ENCODE measurements around a stretch of chr13.

DNA sequence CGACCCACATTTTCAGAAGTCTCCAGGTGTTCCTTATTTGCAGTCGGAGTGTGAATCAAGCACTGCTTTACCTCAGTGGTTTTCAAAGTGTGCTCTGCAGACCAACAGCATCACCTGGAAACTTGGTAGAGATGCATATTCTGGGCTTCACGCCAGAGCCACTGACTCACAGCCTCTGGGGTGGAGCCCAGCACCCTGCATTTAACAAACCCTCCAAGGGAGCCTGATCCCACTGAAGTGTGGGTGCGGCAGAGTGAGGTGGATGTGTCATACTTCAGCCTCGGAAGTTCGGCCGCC lies 33.2 kb upstream of the MICU2 start:
- PRO-cap, 2 experiments, result no peak in any of the 2 experiments

DNA sequence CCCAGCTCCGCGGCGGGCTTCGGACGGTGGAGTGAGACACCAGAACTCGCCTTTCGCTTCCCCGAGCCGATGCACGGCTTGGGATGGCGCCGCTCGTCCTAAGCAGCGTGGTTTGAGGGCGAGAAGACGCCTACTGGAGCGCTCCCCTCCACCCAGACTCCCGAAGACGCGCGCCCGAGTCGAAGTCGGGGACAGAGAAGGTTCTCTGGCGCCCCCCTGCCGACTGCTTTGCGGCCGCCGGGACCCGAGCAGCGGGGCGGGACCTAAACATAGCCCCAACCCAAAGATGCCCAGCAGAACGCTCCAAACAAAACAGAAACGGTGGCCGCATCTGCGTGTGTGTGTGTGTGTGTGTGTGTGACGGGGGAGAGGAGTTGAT lies 671 bp upstream of the FGF9 start:
- PRO-cap, 2 experiments, result peak in 2 of 2 experiments; most common minus-strand start position 159 of the sequence (in 2)

GRCh38 chr13:21674585-21675084 lies 3.8 kb downstream of the FGF9 start:
- PRO-cap, 2 experiments, result no peak in any of the 2 experiments

GRCh38 chr13:22114597-22115555 lies 444.0 kb downstream of the FGF9 start:
- PRO-cap, 2 experiments, result no peak in any of the 2 experiments

DNA sequence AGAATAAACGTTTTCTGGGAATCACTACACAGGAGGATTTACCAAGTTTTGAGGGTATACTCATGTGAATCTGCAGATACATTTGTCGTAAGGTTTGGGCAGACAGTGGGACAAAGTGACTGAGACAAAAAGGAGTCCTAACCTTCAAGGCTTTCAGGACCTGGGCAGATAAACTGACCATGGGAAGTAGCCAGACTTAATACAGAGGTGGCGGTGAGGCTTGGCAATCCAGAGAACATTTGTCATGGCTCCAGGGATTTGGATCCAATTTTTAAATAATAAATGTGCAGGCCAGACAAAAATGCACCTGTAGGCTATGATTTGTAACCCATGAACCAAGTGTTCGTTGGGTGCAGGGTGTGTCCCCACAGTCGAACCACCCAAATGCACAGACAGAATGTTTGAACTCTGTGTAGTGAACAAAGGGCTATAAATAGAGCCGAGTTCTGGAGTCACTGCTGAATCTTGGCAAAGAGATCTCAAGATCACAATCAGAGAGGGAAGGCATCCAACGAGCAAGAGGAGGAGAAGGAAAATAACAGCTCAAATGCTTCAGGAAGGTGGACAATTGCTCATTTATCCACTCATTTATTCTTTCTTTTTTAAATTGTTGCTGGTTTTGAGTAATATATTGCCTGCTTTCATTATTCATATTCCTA lies 547.8 kb downstream of the FGF9 start:
- PRO-cap, 2 experiments, result no peak in any of the 2 experiments

- PRO-cap, 2 experiments, result no peak in any of the 2 experiments
Measured at GRCh38 chr13:22926977-22927480, 253.8 kb upstream of the SGCG start.

GRCh38 chr13:23626589-23627175 lies 56.5 kb downstream of the TNFRSF19 start:
- PRO-cap, 2 experiments, result no peak in any of the 2 experiments

GRCh38 chr13:23701430-23702197 lies 131.4 kb downstream of the TNFRSF19 start:
- PRO-cap, 2 experiments, result no peak in any of the 2 experiments

- PRO-cap, 2 experiments, result no peak in any of the 2 experiments
Measured at GRCh38 chr13:23778710-23779339, 110.4 kb downstream of the MIPEP start.

DNA sequence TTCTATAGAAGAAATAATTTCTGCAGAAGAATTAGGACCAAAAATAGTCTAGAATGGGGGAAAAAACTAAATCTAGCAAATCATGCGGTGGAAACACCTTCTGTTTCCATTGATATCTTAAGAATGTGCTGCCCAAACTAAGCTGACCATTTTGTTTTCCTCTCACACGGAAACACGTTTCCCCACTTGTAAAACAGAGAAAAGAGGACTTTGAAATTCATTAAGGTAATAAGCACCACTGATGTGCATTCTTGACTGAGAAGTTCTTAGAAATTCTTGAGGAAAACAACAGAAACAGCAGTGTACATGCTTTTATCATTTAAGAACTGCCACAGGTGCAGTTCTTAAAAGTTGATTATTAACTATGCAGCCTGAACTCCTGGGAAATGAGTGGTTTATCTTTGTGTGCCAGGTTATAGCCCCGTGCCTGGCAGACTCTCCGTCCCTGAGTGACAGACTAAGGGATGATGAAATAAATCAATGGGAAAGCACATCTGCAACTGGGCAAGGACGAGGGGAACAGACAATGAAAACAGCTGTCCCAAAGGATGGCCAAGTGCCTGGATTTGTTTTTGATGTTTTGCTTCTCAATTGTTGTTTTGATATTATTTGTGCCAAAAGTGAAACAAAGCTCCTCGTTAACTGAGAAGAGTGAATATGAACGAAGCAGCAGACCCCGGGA lies 84.5 kb upstream of the SPATA13 start:
- PRO-cap, 2 experiments, result peak in 1 of 2 experiments; most common plus-strand start position 470 of the sequence (in 1)

- PRO-cap, 2 experiments, result no peak in any of the 2 experiments
Measured at GRCh38 chr13:24119968-24120300, 40.6 kb upstream of the SPATA13 start.

- PRO-cap, 2 experiments, result no peak in any of the 2 experiments
Measured at GRCh38 chr13:24192443-24193166, 32.1 kb downstream of the SPATA13 start.

GRCh38 chr13:24264966-24265545 lies 44.3 kb upstream of the C1QTNF9 start:
- PRO-cap, 2 experiments, result no peak in any of the 2 experiments

- PRO-cap, 2 experiments, result no peak in any of the 2 experiments
Measured at GRCh38 chr13:24274247-24275109, 34.9 kb upstream of the C1QTNF9 start.

GRCh38 chr13:24276005-24276657 lies 33.2 kb upstream of the C1QTNF9 start:
- PRO-cap, 2 experiments, result no peak in any of the 2 experiments

GRCh38 chr13:24580516-24580880 lies 67.9 kb upstream of the PARP4 start:
- PRO-cap, 2 experiments, result no peak in any of the 2 experiments

DNA sequence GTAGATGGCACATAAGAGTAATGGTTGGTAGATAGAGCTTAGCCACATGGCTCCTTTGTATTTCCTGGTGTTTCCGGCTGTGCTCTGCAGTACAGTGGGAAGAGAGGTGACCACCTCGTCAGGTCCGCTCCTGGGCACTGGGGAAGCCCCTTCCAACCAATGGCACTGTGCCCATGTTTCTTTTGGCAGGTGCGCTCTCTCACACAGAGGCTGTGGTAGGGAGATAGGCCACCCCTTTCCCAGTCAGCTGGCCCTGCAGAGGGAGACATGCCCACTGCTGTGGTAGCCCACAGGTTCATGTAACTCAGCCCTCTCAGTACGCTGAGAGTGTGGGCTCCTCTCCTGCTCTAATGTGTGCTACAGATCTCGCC lies 74.2 kb upstream of the ATP12A start:
- PRO-cap, 2 experiments, result no peak in any of the 2 experiments

DNA sequence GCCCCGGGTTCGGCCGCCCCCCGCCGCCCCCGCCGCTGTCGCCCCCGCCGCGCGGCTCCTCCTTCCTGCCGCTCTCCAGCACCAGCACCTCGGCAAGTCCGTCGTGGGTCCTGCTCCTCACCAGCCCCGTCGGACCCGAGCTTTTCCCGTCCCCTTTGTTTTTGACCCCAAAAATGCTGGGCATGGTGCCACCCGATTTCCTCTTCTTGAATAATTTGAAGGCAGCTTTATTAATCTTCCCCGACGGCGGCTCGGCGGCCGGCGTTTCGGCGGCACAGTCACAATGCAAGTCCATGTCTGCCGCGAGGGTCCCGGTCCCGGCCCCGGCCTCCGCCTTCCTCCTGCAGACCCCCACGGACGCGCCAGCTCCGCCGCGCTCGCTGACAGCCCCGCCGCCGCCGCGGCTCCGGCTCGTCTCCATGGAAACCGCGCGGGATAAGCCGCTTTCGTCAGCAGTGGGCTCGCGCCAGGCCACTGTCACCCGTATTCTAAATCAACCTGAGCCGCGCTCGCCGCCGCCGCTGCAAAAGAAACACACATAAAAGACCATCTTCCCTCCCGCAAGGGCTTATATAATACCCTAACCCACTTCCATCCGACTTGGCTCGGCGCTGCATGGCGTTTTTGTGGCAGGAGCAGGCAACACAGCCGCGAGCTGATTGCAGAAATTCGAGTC lies 751 bp downstream of the AMER2 start:
- PRO-cap, 2 experiments, result no peak in any of the 2 experiments

DNA sequence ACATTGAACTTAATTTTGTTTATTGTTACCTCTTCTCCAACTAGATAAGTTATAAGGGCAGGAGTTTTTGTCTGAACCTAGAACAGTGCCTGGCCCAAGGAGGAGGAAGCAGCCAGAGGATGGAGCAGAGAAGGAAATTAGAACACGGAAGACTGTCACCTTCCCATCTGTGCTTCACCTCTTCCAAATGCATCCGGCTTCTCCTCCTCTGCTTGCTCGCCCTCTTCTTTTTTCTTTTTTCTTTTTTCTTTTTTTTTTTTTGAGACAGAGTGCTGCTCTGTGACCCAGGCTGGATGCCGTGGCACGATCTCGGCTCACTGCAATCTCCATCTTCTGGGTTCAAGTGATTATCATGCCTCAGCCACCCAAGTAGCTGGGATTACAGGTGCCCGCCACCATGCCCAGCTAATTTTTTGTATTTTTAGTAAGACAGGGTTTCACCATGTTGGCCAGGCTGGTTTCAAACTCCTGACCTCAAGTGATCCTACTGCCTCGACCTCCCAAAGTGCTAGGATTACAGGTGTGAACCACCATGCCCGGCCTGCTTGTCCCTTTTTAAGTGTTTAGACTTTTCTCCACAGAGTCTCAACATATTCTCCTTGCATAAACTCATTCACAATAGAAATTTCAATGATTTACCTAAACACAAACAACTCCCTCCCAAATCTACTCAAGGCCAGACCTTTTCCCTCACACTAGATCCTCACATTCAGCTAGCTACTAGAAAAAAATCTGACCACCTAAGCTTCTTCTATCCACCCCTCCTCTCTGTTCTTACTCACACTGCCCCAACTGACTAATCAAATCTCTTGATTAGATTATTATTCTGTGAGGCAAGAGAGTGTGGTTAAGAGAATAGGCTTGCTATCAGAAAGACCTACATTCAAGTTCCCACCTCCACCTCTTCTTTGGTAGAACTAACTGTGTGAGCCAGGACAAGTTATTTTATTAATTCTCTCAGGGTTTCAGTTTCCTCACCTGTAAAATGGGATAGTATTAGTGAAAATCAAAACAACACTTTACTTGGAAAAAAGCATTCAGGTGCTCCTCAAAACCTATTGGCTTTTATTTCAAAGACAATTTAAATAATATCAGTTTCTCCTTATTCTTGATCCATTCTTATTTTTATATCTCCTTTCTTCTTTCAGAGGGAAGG lies 4.5 kb downstream of the MTMR6 start:
- PRO-cap, 2 experiments, result no peak in any of the 2 experiments

GRCh38 chr13:25292192-25292761 lies 5.0 kb upstream of the MTMR6 start:
- PRO-cap, 2 experiments, result no peak in any of the 2 experiments

All from Colon Carcinoma Metastatic in the Brain (tissue), 2 donors.